SP-49 (cell line): ENCODE data around the genes LMNB1 and CCDC192.

- PRO-cap = no peak
Observed at GRCh38 chr5:125485013-125485822, 738.8 kb upstream of the ZNF608 start.

GRCh38 chr5:126043994-126044699 lies 379.1 kb upstream of the GRAMD2B start:
- PRO-cap = no peak

- PRO-cap = no peak
Observed at GRCh38 chr5:126355683-126356337, 67.4 kb upstream of the GRAMD2B start.

DNA sequence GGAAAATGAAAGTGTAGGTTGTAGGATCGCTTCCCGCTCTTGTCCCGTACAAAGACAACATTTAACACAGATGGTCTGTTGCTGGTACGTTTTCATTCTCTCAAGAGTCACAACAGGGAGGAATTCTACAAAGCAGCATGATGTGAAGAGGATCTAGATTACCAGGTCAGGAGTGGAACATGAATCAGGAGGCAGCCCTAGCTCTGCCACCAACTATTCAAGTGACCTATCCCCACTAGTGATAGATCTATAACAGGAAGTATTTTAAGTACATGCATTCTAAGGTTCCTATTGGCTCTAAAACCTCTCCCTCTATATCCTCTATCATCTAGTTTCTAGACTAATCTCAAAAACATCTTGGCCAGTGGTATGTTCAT lies 58.8 kb upstream of the GRAMD2B start:
- PRO-cap = no peak

DNA sequence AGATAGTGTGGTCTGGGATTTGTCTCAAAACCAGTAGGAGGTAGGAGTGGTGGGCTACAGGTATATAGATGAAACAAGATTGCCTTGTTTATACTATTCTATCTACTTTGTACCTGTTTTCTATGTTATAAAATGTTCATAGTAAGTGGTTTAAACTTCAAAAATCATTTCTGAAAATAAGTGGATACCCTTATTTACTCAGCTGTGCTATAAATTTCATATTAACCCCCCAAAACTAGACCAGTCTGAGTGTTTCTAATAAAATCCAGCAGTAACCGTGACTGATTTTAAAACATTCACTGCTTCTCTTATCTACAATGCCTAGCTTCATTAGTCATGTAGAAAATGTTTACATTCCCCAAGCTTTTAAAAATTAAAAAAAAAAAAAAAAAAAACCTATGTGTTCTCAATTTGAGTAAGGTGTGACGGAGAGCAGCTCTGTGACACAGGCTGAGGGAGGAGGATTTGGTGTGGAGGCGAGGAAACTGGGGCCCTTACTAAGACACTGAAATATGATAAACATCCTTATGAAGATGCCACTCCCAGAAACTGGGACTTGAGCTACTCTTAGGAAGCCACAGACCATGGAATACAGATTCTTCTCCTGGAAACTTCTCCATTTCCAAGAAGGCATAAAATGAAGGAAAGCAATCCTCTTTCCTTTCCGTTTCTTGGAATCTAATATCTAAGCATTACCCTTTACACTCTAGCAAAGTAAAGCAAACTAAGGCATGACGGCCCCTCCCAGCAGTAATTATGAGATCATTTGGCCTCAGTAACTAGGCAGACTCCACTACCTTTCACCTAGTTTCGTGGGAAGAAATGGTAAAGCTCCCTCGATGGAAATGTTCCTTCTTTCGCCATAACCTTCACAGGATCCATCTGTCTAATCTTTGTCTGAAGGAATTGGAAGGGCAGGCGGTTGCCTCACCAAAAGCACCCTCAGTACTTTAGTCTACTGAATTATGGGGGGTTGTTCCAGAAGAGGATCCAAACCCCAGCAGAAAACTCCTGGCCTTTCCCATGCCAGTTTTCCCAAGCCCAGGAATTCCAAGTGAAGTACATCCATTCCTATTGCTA lies 23.4 kb downstream of the GRAMD2B start:
- PRO-cap = no peak

GRCh38 chr5:126536725-126537318 lies 58.2 kb downstream of the ALDH7A1 start:
- PRO-cap = no peak

DNA sequence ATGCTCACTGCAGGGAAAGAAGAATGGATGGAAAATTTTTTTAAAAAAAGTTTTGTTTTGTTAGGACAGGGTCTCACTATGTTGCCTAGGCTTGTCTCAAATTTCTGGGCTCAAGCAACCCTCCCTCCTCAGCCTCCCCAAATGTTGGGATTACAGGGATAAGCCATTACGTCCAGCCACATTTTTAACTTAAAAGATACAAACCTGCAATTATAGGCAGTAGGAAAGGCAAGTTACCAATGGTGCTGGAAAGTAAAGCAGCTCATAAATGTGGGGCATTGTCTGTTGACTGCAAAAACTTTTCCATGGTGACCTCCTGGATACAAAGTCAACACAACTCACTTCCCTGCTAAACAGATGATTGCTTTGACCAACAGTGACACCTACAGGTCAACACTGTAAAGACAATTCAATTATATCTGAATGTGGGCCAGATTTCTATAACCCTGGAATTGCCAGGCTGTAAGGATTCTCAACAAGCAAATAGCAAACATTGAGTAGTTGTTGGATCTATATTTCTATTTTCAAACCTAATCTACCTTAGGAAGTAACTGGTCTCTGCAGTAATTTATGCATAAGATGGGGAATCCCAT lies 56.0 kb downstream of the ALDH7A1 start:
- PRO-cap = no peak

GRCh38 chr5:126777088-126777981 lies at the start of gene LMNB1:
Gene LMNB1 (plus strand): TSS chr5:126777136.
- PRO-cap = bidirectional peak, plus-strand start at chr5:126777150, minus-strand start at chr5:126776887; bidirectional peak, plus-strand start at chr5:126777304, minus-strand start at chr5:126777224; bidirectional peak, plus-strand start at chr5:126777819, minus-strand start at chr5:126777517

GRCh38 chr5:126853420-126853754 lies 76.5 kb downstream of the LMNB1 start:
- PRO-cap = no peak

GRCh38 chr5:126895770-126896031 lies 118.8 kb downstream of the LMNB1 start:
- PRO-cap = no peak

DNA sequence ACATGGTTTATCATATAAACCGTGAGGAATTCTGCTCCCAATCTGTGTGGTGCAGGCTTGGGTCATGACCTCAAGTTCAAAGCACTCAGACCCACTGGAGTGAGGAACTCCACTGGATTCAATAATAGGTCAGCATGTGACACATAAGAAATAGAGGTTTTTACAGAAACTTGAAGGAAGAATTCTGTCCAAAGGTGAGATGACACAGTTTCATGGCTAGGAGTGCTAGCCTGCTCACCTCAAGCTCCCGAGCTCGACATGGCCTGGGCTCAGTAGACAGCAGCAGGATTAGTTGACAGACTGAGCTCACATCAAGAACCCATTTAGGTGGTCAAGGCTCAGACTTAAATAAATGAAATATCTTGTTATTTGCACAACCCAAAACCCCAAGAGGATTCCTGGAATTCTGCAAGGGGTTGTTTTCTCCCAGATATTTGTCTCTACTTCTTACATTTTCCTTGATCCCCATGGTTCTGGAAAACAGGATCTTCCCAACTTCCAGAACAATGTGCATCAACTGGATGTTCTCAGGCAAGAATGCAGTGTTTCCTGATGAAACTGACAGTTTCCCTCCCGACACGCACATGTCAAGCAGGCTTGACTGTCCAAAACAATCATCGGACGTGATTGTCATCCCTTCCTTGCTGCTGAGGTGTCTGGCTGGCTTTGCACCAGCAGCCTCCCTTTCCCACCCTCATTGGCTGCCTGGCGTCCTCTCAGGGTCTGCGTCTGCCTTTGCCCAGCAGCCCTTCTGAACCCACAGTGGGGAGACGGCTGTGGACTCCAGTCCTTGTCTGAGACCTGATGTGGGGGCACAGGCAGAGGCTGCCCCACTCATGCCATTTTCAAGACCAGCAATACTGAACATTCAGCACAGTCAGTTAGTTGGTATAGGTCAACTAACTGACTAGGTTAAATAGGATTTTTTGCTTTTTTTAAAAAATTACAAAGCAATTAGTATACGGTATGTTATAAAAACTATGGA lies 111.0 kb downstream of the MARCHF3 start:
- PRO-cap = no peak

GRCh38 chr5:127228770-127229162 lies 61.8 kb upstream of the MEGF10 start:
- PRO-cap = no peak

DNA sequence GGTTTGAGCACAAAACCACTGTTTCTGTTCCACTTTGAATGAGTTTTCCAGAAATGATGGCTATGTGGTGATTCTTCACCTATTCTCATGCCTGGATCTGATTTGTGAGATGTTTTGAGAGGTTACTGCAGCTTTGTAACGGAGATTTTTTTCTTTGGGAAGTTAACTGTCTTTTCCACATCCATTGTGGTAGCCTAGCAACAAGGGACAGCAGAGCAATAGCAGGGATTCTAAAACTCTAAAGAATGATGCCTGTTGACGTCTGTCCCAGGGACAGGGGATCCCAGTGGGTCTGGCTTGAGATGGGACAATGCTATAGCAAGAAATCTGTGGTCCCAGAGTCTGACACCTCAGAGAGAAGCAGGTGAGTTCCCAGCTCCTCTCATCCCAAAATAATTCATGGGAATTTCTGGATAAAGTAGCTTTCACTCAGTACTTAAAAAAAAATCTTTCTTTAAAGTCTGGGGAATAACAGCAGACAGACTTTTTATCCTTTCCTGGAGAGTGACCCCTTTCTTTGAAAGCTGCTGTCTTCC lies at the start of gene CCDC192:
Gene CCDC192 (plus strand): TSS at position 248 of the 536 bp plus-strand sequence.
- PRO-cap = no peak

DNA sequence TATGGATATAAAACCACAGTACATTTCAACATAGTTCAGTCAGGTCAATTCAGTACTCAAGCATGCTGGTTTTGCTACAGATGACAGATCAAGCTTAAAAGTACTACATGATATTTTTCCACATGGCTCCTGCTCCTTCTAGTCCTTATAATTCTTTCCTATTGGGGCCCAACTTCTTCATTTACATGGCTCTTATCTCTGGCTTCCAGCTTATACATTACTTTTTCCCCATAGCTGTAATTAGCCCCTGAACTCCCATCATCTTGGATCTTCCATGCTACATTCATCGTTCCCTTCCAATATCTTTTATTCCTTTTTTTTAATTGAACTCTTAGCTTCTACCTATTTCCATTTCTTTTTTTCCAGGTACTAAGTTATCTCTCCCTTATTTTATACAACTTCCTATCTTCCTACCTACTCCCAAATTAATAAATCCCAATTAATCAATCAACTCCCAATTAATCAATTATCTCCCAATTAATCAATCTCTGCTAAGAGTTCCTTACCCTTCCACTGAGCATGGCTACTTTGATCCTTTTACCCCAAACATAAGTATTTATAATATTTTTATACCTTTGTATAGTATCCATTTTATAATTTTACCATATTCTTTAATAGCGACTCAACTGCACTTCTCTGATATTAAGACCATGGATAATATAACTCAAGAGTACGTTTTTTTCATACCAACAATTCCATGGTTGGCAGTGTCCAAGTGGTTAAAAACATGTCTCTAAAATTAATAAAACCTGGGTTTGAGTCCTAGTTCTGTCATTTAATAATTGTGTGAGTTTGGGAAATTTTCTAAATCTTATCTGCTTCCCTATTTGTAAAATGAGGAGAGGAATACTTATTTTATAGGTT lies 60.5 kb upstream of the SLC12A2 start:
- PRO-cap = no peak

GRCh38 chr5:128079370-128079805 lies 4.2 kb upstream of the SLC12A2 start:
- PRO-cap = no peak

DNA sequence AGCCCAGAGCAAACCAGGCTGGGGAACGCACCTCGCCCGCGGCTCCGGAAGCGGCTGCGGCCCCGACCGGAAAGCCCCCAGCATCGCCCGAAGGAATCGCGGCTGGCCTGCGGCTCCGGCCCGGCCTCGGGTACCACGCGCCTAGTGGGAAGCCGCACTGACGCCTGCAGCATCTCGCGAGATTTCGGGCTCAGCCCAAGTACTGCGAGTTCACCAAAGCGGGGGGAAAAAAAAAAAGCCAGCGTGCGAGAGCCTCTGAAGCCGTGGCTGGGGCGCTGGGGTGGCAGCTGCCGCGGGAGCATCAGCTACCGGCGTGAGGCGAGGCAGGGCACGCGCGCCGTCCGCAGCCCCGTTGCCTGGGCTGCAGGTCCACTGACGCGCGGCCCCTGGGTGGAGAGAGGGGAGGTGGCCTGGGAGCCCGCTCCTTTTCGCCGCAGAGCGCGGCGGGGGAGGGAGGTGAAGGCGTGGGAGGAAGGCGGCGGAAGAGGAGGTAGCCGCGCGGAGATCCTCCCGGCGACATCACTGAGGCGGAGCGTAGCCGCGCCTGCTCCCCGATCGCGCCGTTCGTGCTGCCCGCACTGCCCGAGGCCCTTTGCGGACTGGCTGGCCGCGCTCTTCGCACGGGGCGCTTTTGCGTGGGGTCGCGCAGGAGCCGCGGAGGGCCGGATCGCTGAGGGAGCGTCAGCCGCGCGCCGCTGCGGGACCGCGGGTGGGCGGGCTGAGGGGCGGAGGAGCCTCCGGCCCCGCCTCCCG lies 451 bp upstream of the SLC12A2 start:
- PRO-cap = bidirectional peak, plus-strand start at position 459 of the sequence, minus-strand start at position 146 of the sequence; bidirectional peak, plus-strand start outside the sequence, minus-strand start at position 580 of the sequence

- PRO-cap = no peak
Observed at GRCh38 chr5:128118639-128118982, 35.0 kb downstream of the SLC12A2 start.

DNA sequence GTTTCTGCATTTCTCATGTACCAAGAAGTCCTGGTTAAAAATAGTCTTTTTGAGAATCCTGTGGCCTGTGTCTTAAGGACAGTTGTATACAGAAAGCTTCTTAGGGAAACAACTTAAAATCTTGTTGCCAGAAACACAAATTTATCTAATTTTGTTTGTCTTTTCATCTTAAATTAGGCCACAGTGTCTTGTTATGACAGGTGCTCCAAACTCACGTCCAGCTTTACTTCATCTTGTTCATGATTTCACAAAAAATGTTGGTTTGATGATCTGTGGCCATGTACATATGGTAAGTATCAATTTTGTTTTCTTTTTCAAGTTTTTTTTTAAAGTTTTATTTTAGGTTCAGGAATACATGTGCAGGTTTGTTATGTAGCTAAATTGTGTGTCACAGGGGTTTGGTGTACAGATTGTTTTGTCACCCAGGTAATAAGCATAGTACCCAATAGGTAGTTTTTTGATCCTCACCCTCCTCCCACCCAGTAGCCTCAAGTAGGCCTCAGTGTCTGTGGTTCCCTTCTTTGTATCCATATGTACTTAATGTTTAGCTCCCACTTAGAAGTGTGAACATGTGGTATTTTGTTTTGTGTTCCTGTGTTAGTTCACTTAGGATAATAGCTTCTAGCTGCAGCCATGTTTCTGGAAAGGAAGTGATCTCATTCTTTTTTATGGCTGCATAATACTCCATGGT lies 74.5 kb downstream of the SLC12A2 start:
- PRO-cap = no peak

DNA sequence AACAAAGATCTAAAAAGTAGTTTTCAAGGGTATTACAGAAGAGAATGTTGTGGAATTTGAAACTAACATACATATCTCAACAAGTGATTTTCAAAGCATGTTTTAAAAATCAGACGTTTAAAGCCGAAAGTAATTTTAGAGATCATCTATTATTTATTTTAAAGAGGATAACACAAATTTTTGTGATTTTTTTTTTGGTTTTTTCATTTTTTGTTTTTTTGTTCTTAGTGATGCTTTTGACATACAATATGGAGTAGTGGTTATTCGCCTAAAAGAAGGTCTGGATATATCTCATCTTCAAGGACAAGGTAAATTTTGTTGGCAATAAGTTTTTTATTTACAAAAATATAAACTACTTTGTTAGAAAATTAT lies 87.9 kb downstream of the SLC12A2 start:
- PRO-cap = no peak

DNA sequence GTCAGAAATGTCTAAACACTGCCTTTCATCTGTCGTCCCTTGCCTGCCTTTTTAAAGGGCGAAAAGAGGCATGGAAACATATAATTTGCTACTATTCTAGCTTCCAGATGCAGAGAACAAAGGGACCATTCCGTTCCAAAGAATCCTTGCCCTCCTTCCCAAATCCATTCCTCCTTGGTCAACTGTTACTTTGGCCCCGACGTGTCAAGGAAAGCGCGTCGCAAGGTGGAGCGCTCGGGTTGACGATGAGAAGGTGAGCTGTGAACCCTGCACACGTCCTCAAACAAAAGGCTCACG lies 1.4 kb downstream of the FBN2 start:
- PRO-cap = no peak